ENCODE results near the genes FAM50A and SMIM9.

- CAGE, long polyA plus RNA = no peak
- RRBS = no CpG with 5 or more reads among the region's 4 CpGs
Observed at GRCh38 chrX:154018788-154019068, 974 bp downstream of the IRAK1 start.

- CAGE, long polyA plus RNA = no peak
- RRBS = no CpG with 5 or more reads among the region's 9 CpGs
Observed at GRCh38 chrX:154040096-154040712, 20.5 kb upstream of the IRAK1 start.

DNA sequence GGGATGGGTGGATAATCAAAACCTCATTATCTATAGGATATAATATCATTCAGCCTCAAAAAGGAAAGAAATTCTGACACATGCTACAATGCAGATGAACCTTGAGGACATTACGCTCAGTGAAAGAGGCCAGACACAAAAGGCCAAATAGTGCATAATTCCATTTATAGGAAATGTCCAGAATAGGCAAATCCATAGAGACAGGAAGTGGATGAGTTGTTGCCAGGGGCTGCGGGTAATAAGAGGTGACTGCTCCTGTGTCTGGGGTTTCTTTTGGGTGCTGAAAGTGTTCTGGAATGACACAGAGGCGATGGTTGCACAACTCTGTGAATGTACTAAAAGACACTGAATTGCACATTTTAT lies 23.2 kb upstream of the IRAK1 start:
- CAGE, long polyA plus RNA = no peak
- RRBS = no CpG with 5 or more reads among the region's 3 CpGs

DNA sequence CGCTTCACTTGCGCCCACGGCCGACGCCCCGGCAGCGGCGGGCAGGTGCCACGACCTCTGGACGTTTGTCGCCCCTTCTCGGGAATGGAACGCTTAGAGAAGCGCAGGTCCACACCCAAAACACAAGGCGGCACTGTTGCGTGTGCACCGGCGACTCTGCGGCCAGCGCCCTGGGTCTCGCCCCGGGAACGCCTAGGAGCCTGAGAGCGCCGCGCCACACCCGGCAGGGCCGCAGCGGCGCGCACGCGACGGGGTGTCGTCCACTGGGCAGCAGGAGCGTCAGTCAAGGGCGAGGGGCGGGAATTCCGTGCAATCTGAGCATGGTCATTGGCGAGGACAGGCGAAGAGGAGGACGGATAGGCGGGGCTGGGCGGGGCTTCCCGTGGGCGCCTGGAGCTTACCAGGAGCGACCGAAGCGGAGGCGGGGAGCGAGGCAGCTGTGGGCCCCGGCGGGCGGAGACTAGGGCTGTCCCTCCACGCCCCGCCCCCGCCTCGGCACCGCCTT lies 32.6 kb downstream of the FLNA start:
- CAGE, long polyA plus RNA = no peak
- RRBS = no CpG with 5 or more reads among the region's 59 CpGs

- CAGE, long polyA plus RNA = no peak
- RRBS = no CpG with 5 or more reads among the region's 28 CpGs
Observed at GRCh38 chrX:154367569-154368286, 6.7 kb downstream of the FLNA start.

GRCh38 chrX:154371407-154372004 lies 2.9 kb downstream of the FLNA start:
- CAGE, long polyA plus RNA = no peak
- RRBS = 13% methylated on average over 9 of the region's 50 CpGs

- CAGE, long polyA plus RNA = no peak
- RRBS = no CpG with 5 or more reads among the region's 10 CpGs
Observed at GRCh38 chrX:154408434-154409093, 490 bp downstream of the DNASE1L1 start.

GRCh38 chrX:154430924-154432009 lies 2.8 kb downstream of the ATP6AP1 start:
- CAGE, long polyA plus RNA = no peak
- RRBS = no CpG with 5 or more reads among the region's 16 CpGs

- CAGE, long polyA plus RNA = no peak
- RRBS = no CpG with 5 or more reads among the region's 33 CpGs
Observed at GRCh38 chrX:154441848-154443339, 1.5 kb upstream of the FAM50A start.

- CAGE, long polyA plus RNA = start-site peak on the plus strand at chrX:154444127-154444445, 142 and 98 reads in 2 replicates
- RRBS = 26% methylated on average over 45 of the region's 117 CpGs
Observed at GRCh38 chrX:154443539-154444878, at the start of gene FAM50A. Gene FAM50A (plus strand): TSS chrX:154444141.

- CAGE, long polyA plus RNA = no peak
- RRBS = 17% methylated on average over 11 of the region's 35 CpGs
Observed at GRCh38 chrX:154489788-154490496, 487 bp downstream of the SLC10A3 start.

DNA sequence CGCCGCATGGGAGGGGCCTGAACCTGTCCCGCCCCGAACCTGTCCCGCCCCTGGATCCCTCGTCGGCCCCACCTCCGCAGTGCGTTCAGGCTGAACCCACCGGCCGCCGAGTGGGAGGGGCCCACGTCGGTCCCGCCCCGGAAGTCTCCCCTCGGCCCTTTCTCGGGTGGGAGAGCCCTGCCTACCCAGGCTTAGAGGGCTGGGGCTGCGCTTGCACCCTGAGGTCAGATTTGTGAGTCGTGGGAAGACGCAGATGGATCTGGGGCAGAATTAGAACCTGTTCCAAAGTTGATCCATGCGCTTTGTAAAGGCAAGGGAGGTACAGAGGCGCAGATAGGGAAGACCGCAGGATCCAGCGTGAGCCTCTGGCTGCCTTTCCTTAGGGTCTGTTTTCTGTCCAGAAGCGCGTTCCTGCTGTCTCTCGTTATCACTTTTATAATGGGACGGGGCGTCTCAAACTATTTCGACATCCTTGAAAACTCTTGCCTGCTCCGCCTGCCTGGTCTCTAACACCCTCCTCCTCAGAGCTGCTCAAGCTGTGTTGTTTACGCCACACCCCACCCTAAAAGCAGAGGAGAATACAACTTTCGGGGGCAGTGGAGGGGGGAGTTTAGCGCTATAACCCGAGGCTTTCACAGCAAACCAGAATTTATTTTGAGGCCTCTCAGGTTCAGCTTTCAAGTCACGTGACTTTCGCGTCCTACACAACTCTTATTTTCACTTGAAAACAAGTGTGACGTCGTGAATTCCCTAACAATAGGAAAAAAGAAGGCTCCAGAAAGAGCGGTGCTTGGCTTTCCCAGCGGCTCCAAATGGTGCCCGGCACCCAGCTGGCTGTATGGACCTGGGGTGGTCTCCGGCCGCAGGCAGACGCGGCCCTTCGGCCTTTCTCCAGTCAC lies 560 bp upstream of the FAM3A start:
- CAGE, long polyA plus RNA = no peak
- RRBS = 19% methylated on average over 7 of the region's 49 CpGs

DNA sequence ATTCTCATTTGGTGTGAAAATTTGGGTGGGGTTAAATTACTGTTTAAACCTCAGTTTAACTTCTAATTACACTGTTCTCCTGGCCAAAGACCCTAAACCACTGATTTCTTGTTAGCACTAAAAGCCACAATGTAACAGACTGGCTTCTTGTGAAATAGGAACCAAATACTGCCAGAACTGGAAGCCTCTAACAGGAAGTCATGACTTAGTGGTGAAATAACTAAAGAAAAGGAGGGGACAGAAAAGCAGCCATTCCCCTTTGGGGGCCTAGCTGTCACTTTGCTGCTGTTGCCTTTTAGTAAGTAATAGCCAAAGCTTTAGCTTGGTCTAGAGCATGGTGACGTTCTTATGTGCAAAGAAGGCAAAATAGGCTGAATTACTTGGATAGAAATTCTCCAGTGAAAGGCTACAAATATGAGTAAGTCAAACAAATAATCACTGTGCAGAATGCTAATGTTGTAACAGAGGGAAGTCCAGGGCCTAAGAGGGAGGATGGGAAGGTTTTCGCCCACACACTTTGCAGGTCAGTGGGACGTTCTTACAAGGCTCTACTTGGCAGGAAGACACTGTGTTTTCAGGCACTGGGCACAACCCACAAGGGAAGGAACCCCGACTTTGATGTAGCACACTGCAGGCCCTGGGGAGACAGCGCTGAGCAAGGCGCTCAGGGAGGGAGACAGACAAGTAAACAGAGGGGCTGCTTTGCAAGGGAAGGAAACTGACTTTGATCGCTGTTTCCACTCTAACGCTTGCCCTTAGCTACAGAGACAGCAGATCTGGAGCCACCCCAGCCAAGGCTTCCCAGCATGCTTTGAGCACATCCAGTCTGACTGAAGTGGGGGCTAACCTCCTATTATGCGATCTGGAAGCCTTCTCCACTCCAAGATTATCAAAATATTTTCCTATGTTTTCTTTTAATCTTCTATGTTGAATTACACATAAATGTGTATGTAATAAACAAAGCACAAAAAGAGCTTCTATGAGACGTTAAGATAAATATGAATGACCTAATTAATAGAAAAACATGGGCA lies 16.6 kb downstream of the GAB3 start:
- CAGE, long polyA plus RNA = no peak
- RRBS = no CpG with 5 or more reads among the region's 10 CpGs

DNA sequence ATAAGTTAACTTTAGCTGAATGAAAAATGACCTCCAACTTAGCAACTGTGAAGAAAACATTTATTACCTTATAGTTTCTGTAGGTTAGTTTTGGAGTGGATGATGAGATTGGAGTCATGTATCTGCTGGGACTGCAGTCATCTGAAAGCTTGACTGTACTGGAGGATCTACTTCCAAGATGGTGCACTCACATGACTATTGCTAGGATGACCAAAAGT lies at the start of gene SMIM9:
TSS of gene SMIM9 (minus strand) at position 167 of the 218 bp plus-strand sequence.
- CAGE, long polyA plus RNA = no peak

DNA sequence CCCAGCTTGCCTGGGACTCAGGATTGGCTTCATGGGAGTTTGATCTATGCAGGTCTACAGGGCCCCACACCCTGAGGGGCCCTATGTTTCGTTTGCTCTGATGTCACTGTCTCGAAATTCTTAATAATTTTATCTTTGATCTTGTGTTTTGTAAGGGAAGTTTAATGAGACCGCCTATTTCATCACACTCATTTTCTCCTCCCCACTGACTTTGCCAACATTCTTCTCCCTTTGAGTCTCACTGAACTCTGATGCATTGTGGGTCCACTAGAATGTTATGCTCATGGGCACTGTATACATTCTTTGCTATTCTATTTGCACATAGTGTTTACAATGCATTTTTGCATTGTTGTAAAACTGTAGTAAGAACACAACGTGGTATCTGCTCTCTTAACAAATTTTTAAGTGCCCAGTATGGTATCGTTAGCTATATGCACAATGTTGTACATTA lies 277 bp upstream of the SMIM9 start:
- CAGE, long polyA plus RNA = no peak
- RRBS = no CpG with 5 or more reads among the region's 5 CpGs

DNA sequence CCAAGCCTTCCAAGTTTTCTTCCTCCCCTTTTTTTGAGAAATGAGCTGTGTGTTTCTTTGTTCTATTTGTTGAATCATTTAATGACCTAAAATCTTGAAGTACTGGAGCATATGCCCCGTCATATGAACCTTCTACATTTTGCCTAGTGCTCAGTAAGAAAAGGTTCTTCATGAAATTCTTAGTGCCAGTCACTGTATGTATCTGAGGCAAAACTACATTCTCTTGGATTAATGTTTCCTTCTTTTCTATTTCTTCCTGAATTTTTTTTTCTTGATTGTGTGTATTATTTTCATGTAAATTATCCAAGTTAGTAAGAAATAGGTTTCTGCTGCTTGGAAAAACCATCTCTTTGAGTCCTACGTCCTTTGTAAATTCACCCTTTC lies 43.7 kb downstream of the F8A1 start:
- CAGE, long polyA plus RNA = no peak
- RRBS = no CpG with 5 or more reads among the region's 2 CpGs

DNA sequence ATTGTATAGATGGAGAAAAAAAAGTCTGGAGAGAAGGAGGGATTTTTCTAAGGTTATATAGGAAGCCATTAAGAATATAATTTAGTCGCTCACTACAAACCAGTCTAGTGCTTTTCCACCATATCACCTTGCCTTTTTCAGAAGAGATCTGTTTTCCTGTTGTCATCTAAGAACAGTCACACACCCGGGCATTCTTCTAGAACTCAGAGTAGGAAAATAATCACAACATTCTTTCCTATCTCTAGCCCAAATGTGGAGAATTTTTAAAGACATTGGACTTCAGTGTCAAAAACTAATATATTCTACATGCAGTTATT lies 419 bp downstream of the CLIC2 start:
- CAGE, long polyA plus RNA = no peak
- RRBS = no CpG with 5 or more reads among the region's 2 CpGs

DNA sequence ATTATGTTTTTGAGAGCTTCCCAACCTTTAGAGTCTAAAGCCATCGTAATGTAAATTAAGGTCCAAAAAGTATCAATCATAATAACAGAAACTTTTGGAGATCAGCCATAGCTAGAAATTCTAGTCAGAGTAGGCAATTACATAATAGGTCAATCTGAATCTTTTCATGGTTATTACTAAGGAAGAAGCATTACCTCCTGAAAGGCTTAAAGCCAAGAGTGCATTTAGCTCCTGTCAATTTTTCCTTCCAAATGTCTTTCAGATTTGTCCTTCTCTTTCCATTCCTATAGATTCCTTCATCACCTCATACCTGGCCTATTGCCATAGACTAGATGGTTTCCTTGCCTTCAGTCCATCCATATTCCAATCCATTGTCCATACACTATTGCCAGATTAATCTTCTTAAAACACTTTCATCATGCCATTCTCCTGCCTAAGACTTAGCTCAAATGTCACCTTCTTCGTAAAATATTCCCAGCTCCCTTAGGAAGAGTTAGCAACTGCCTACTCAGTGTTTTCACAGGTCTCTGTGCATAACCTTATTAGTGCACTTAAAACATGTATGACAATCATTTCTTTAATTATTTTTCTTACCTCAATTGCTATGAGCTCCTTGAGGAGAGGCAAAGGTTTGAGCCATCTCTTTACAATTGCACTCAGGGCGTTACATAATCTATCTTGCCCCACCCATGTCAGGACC lies 52.8 kb upstream of the SPRY3 start:
- CAGE, long polyA plus RNA = no peak
- RRBS = no CpG with 5 or more reads among the region's 3 CpGs

DNA sequence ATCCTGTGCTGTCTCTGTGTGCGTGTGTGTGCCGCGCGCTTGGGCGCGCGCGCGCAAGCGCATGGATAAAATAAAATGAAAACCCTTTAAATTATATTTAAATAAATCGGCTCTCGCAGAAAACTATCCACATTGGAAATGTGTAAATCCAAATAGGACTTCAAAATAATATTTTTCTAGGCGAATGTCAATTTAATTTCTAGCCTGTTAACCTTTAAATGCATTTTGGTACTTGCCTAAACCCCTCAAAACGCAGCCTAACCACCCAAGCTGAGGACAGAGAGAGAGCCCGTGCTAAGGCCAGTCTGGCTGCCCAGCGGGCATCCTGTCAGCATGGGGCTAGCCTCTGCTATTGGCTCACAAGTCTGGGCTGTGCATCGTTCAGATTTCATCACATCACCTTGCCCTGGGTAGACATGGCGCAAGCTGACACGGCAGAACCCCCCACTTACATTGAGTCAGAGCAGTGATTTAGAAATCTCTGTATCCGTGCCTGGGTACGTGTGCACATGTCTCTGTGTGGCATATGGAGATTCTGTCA lies 112.9 kb upstream of the VAMP7 start:
- CAGE, long polyA plus RNA = no peak
- RRBS = no CpG with 5 or more reads among the region's 21 CpGs

DNA sequence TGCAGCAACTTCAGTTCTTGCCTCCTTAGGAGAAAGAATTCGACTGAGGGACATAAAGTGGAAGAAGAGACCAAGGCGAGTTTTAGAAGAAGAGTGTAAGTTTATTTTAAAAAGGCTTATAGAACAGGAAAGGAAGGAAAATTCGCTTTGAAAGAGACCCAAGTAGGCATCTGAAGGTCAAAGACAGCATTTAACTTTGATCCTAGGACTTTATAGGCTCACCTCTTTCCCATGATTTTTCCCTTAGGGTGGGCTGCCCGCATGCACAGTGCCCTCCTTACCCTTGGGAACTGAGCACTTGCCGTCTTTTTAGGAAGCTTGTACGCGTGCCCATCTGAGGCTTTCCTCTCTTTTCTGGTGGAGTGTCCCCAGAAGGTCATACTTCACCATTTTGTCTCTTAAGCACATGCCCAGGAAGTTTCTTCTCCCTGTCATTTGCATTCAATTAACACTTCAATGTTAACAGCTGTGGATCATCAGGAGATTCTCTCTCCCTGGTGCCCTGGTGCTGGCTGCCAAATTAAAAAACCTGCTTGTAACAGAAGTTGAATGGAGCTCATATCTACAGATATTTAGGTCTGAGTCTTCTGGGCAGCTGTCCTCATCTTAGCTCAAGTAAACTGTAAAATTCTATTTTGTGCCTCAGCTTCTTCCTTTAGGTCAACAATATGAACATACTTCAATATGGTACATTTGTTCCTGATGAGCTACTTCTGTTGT lies 38.4 kb upstream of the IL9R start:
- CAGE, long polyA plus RNA = no peak
- RRBS = no CpG with 5 or more reads among the region's 7 CpGs

All from osteoblast (primary cell).